ENCODE measurements around a stretch of chr2.

GRCh38 chr2:9258959-9259306 lies 52.3 kb downstream of the ASAP2 start:
- PRO-cap, result no peak

GRCh38 chr2:9321264-9321703 lies 102.0 kb downstream of the ITGB1BP1 start:
- PRO-cap, result no peak

DNA sequence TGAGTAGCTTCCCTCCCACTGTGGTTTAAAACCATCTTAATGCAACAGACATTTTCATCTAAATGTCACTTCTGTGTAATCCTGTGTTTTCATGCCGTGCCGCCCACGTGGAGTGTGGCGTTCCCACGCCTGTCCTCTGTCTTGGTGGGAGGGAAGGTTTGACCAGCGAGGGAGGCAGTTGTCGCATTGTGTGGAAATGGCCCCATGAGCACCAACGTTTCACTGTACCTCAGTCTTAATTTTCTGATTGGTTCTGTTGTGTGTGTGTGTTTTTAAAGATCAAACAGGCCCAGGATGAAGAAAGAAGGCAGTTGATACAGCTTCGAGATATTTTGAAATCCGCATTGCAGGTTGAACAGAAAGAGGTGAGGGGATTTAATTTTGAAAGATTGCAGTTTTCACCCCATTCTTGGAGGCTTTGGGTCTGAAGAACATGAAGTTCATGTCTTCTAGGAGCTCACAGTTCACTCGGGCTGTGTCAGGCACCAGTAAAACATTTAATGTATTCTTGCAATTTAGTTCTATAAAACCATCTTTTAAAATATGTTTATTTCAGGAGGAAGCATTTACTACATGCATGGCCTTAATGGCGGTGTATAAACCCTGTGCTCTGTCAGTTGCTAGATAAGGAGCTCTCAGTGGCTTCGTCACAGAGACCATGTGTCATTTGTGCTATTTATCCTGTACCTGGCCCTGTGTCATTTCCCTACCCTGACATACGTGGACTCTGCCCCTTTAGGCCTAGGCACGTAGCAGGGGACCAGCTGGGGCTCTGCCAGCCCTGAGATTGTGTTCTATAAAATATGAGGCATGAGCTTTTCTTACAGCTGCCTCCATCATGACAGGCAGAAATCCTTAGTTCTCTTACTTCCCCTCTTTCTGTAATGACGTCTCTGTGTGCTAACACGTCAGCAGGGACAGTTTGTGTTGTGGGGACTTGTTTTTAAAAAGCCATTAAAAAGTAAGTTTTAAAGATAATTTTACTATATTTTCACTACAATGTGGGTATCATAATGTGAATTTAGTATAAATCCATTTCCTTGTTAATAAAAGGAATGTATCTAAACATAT lies 88.2 kb downstream of the ITGB1BP1 start:
- PRO-cap, result no peak

- PRO-cap, result no peak
These were observed 75.8 kb downstream of the ITGB1BP1 start for GRCh38 chr2:9347417-9348071.

DNA sequence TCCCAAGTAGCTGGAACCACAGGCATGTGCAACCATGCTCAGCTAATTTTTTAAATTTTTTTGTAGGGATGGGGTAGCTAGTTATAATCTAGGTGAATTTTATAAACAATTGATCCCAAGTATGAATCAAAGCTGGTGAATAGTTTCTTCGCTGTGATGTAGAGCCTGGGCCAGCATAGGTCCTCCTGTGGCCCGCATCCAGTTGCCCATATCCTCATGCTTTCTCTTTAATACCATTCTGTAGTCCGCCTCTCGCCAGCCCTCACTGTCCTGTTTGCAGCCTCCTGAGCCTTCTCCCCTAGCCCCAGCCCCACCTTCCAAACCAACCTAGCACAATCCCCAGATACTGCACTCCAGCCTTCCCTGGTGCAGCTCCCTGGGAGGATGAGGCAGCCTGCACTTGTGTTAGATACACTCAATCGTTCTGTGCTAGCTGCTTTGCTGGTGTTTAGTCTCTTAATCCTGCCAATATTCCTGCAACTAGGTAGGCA lies 9.1 kb downstream of the IAH1 start:
- PRO-cap, result no peak

- PRO-cap, result no peak
These were observed 7.2 kb downstream of the ADAM17 start for GRCh38 chr2:9548248-9549055.

DNA sequence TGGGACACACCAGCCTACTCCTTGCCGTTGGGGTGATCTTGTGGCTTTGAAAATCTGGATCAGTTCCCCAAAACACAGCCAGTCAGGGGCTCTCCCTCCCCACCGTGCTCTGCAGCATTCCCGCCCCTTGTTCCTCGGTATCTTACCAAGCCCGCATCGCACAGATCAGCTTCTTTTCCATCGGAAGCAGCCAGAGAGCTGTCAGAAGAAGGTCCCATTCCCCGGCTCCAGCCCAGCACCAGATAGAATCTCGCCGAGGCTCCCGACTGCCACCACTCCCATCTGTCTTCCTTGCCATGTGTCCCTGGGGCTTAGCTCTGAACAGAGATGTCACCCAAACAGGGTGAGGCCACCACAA lies 70.3 kb upstream of the TAF1B start:
- PRO-cap, result no peak

DNA sequence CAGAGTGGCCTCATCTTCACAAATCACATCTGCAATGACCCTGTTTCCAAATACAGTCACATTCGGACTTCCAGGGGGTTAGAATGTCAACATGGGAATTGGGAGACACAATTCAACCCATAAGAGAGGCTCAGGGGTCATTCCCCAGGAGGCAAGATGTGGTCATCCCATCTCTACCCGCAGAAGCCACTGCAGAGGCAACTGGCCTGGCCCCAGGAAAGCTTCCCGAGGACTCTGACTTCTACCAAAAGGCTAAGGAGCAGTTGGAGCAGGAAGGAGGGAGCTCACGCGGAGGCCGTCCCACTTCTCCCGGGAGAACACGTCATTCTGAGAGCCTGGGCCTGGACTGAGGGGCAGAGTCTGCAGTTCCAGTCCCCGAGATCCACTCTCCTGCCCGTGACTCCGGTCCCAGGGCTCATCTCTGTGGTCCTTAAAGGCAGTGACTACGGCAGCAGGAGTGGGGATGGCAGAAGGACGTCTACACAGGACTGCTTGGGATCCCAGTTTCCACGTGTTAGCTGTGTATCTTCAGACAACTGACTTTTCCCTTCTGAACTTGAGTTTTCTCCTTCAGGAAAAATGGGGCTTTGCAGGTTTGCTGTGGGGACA lies 69.0 kb upstream of the TAF1B start:
- PRO-cap, result no peak

DNA sequence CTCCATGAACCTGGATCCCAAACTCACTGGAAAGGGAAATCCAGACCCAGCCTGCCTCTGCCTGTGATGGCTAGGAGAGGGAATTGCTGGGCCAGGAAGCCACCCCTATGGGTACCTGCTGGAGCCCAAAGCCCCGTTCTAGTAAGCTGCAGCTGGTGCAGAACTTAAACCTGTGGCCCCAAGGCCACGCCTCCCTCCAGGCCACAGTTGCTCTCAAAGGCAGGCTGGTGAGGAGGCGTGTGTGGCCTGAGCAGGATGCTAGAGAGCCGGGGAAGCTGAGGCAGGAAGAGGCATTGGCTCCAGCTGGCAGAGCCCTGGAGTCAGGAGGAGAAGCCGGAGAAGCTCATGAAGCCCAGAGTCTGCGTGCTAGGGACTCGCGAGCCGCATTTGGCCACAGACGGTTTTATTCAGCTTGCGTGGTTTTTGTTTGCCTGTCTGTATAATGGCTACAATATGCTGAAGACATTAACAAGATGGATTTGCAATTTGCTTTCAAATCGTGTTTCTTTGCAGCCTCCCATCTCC lies 63.4 kb upstream of the TAF1B start:
- PRO-cap, result no peak

GRCh38 chr2:9982379-9982705 lies 30.8 kb downstream of the GRHL1 start:
- PRO-cap, result unidirectional peak, plus-strand start at chr2:9982519

- PRO-cap, result no peak
These were observed 5.8 kb upstream of the KLF11 start for GRCh38 chr2:10037411-10038120.

- PRO-cap, result no peak
These were observed 76.7 kb upstream of the HPCAL1 start for GRCh38 chr2:10225918-10226501.

- PRO-cap, result unidirectional peak, plus-strand start at chr2:10277813
These were observed 25.1 kb upstream of the HPCAL1 start for GRCh38 chr2:10277656-10277927.

DNA sequence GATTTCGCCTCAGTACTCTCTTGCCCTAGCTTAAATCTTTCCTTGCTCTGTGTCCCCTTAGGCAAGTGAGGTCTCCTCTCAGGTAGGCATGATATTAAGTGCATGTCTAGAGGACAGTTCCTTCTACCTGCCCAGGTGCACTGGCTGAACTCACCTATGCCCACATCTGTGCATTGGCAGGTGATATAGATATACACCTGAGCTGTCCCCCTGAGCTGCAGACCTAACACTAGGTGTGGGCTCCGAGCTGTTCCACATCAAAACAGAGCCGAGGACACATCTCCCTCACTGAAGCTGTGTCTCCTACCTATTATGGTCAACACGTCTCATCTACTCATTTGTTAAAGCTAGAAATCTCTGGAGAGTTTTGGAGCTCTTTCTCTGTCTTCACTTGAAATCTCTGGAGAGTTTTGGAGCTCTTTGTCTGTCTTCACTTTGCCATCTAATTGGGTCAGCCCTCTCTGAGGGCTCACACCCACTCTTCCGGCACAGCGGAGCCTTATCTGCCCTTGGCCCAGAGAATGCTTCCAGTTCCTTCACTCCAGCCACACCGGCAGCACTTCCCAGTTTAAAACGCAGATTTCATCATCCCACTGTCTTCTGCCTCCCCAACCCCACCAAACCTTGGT lies 4.7 kb downstream of the HPCAL1 start:
- PRO-cap, result no peak

GRCh38 chr2:10389253-10390129 lies 58.6 kb downstream of the ODC1 start:
- PRO-cap, result no peak

GRCh38 chr2:10548587-10549286 lies 100.6 kb upstream of the ODC1 start:
- PRO-cap, result no peak

DNA sequence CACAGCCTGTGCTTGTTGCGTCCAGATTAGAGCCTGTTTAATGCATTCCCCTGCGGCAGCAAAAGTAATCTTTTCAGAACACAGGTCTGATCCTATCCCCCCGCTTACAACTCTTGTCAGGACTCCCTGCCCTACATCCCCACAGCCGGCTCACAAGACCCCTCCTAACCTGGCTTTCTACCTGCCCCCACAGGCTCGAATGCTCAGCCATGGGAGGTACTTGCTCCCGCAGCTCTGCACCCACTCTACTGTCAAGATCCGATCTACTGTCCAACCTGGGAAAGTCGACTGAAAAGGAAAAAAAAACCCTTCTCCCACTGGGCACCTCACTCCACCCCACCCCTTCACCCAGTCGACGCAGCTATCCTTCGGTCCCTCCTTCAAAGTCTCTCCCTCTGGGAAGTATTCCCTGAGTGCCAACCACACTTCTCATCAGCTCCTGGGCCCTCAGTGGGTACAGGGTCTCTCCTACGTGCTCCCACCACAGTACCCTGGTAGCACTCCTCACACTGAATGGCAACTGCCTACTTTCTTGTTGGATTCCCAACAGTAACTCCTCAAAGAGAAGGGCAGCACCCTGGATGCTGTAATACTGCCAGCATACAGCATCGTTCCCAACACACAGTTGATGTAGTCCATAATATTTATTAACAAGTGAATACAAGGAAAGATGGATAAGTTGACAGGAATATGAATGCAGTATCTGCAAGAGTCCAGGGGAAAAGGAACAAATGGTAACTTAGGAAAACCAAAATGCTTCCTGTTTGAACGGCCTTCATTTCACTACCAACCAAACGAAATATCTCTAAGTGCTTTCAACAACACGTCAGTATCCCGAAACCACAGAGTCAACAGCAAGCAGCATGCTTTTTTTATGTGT lies 47.2 kb downstream of the NOL10 start:
- PRO-cap, result no peak

- PRO-cap, result no peak
These were observed 24.1 kb downstream of the ATP6V1C2 start for GRCh38 chr2:10745568-10745912.

GRCh38 chr2:10765299-10765791 lies 43.9 kb downstream of the ATP6V1C2 start:
- PRO-cap, result no peak

- PRO-cap, result no peak
These were observed 21.8 kb downstream of the PDIA6 start for GRCh38 chr2:10790634-10791379.